Aortic smooth muscle cell (primary cell): ENCODE measurements around a stretch of chr9.

GRCh38 chr9:137479561-137480212, 20.6 kb upstream of the NSMF start:
- RRBS: no CpG with 5 or more reads among the region's 19 CpGs

- RRBS: no CpG with 5 or more reads among the region's 5 CpGs
These were observed 68.2 kb downstream of the EHMT1 start for GRCh38 chr9:137686939-137687473.

- RRBS: no CpG with 5 or more reads among the region's 42 CpGs
These were observed 145.3 kb downstream of the CACNA1B start for GRCh38 chr9:138022859-138023221.